ENCODE data around the genes KIAA1217 and PRTFDC1.

DNA sequence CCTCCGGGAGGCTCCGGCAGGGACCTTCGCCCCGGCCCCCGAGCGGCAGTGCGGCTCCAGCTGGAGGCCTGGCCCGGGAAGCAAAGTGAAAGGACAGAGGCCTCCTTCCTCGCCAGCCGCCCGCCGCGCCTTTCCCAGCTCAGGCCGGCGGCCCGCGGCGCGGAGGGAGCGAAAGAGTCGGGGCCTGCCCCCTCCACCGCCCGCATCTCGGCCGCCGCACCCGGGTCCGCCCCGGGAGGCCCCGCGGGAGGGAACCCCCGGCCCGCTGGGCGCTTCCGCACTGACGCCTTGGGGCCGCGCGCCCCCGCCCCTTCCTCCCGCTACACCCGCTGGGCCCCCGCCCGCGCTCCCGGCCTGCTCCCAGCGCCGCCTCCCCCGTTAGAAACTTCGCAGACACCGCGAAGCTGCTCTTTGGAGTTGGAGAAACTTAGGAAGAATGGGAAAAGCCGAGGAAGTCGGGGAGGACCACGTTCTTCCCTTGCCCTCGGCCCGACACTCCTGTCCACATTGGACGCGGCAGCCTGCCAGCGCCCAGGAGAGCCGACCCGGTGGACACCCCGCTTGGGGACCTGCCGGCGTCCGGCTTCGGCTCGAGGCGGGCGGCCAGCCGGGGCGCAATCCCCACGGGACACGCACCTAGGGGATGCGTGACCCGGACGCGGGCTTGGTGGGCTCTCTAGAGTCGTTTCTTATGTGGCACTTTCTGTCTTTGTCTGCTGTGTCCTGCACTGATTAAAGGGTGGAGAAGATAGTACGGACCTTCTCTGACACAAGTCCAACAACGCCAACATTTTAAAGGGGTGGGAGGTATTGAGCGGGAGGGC is 4.3 kb upstream of the SPAG6 start:
- PRO-cap, 2 experiments = peak in 2 of 2 experiments; most common plus-strand start position 137 of the sequence (in 1); most common minus-strand start position 282 of the sequence (in 1)
- RAMPAGE, long total RNA, 4 experiments = no peak in any of the 4 experiments

DNA sequence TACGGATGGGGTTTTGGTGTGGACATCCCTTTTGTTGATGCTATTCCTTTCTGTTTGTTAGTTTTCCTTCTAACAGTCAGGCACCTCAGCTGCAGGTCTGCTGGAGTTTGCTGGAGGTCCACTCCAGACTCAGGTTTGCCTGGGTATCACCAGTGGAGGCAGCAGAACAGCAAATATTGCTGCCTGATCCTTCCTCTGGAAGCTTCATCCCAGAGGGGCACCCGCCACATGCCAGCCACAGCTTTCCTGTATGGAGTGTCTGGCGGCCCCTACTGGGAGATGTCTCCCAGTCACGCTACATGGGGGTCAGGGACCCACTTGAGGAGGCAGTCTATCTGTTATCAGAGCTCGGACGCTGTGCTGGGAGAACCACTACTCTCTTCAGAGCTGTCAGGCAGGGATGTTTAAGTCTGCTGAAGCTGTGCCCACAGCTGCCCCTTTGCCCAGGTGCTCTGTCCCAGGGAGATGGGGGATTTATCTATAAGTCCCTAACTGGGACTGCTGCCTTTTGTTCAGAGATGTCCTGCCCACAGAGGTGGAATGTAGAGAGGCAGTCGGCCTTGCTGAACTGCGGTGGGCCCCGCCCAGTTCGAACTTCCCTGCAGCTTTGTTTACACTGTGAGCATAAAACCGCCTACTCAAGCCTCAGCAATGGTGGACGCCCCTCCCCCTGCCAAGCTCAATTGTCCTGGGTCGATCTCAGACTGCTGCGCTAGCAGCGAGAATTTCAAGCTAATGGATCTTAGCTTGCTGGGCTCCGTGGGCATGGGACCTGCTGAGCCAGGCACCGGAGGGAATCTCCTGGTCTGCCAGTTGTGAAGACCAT is 168.3 kb downstream of the SPAG6 start:
- PRO-cap, 2 experiments = no peak in any of the 2 experiments
- RAMPAGE, long total RNA, 4 experiments = no peak in any of the 4 experiments

GRCh38 chr10:22550379-22551063 is 163.9 kb downstream of the PIP4K2A start:
- PRO-cap, 2 experiments = no peak in any of the 2 experiments
- RAMPAGE, long total RNA, 4 experiments = no peak in any of the 4 experiments

DNA sequence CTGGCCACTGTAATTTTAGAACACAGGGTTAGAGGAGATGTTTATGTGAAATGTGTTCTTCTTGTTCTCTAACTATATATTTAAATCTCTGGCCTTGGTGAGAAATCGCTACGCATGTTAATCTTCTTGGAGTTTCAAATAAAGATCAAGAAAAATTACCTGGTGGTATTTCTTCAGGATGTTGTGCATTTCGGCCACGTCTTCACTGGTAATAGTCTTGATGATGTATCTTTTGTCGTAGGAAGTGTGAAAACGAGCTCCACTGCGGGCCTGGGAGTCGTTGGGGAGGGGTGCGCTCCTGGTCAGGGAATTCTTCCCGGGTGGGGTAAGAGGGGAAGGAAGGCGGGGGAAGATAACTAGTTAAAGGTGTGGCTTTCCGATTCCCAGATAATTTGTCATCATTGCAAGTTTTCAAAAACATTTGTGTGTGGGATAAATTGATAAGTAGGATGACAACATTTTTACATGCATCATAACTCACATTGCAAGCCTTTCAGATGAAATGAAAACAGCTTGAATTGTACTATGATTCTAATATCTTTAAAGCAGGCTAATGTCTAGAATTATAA is 122.8 kb downstream of the PIP4K2A start:
- PRO-cap, 2 experiments = no peak in any of the 2 experiments
- RAMPAGE, long total RNA, 4 experiments = no peak in any of the 4 experiments

- PRO-cap, 2 experiments = no peak in any of the 2 experiments
- RAMPAGE, long total RNA, 4 experiments = no peak in any of the 4 experiments
Measured at GRCh38 chr10:22630365-22631222, 83.8 kb downstream of the PIP4K2A start.

- PRO-cap, 2 experiments = no peak in any of the 2 experiments
- RAMPAGE, long total RNA, 4 experiments = no peak in any of the 4 experiments
Measured at GRCh38 chr10:23056042-23056430, 39.3 kb upstream of the MSRB2 start.

DNA sequence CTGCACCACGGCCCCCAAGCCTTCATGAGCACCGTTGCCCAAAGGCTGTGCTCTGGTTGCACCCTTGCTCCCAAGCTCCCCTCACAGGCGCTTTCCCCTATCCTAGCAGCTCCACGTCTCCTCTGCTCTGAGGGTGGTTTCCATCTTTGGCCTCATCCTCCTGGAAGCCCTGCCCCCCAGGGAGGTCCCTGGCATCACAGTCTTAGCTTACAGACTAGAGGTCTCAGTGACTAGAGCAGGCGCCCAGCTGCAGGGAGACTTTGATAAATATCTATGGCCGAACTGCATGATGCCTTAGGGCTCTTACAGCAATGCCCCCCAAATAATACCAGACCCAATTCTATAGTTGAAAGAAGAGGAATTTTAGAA is 6.4 kb upstream of the KIAA1217 start:
- PRO-cap, 2 experiments = peak in 1 of 2 experiments; most common minus-strand start position 124 of the sequence (in 1)
- RAMPAGE, long total RNA, 4 experiments = no peak in any of the 4 experiments

GRCh38 chr10:24208650-24209863 is at the start of gene KIAA1217:
TSS of gene KIAA1217 (plus strand) at chr10:24209138.
- PRO-cap, 2 experiments = peak in 2 of 2 experiments; most common plus-strand start chr10:24208961 (in 2); most common minus-strand start chr10:24208771 (in 1)
- RAMPAGE, long total RNA, 4 experiments = start-site peak on the plus strand in 4 of 4 experiments, at chr10:24208909-24209178 at its widest, 25 to 217 reads per replicate

GRCh38 chr10:24238486-24239699 is 30.0 kb downstream of the KIAA1217 start:
- PRO-cap, 2 experiments = no peak in any of the 2 experiments
- RAMPAGE, long total RNA, 4 experiments = start-site peak on the plus strand in 2 of 4 experiments, at chr10:24239126-24239219 at its widest, 29 to 32 reads per replicate

GRCh38 chr10:24416222-24416644 is 207.3 kb downstream of the KIAA1217 start:
- PRO-cap, 2 experiments = no peak in any of the 2 experiments
- RAMPAGE, long total RNA, 4 experiments = no peak in any of the 4 experiments

GRCh38 chr10:24451369-24451786 is 242.4 kb downstream of the KIAA1217 start:
- PRO-cap, 2 experiments = peak in 1 of 2 experiments; most common minus-strand start chr10:24451452 (in 1)
- RAMPAGE, long total RNA, 4 experiments = no peak in any of the 4 experiments

- PRO-cap, 2 experiments = no peak in any of the 2 experiments
- RAMPAGE, long total RNA, 4 experiments = start-site peak on the plus strand in 2 of 4 experiments, at chr10:24543027-24543921 at its widest, 27 to 163 reads per replicate
Measured at GRCh38 chr10:24543233-24544201, 180.2 kb downstream of the ARHGAP21 start.

- PRO-cap, 2 experiments = no peak in any of the 2 experiments
- RAMPAGE, long total RNA, 4 experiments = no peak in any of the 4 experiments
Measured at GRCh38 chr10:24722429-24722496, 1.4 kb downstream of the ARHGAP21 start.

- PRO-cap, 2 experiments = no peak in any of the 2 experiments
- RAMPAGE, long total RNA, 4 experiments = no peak in any of the 4 experiments
Measured at GRCh38 chr10:24869594-24869853, 82.9 kb downstream of the PRTFDC1 start.

DNA sequence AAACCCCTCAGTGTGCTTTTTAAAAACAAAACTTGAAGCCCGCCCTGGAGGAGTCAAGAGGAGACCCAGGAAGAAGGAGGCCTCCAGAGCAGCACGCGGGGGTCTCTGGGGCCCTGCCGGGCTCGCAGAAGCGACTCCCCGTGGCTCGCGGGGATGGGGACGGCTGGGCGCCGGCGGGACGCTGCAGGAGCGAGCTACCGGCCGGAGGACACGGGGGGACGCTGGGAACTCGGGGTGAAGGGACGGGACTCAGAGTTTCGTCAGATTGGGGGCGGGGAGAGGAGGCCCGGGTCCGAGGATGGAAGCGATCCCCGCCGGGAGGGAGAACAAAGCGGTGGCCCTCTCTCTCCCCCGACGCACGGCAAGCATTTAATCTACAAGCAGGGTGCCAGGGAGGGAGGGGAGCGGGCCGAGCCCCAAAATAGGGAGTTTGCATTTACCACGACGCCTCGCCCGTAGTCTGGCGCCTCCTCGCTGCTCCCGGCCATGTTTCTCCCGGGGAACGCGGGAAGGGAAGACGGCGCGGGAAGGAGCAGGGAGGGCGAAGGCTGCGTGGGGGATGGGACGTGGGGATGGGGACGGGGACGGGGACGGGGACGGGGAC is at the start of gene PRTFDC1:
TSS of gene PRTFDC1 (minus strand) at position 519 of the 604 bp plus-strand sequence.
- PRO-cap, 2 experiments = peak in 1 of 2 experiments; most common plus-strand start position 263 of the sequence (in 1)
- RAMPAGE, long total RNA, 4 experiments = start-site peak on the minus strand in 3 of 4 experiments, centred at positions 508 to 513 of the sequence, 5 to 19 reads per replicate

- PRO-cap, 2 experiments = no peak in any of the 2 experiments
- RAMPAGE, long total RNA, 4 experiments = no peak in any of the 4 experiments
Measured at GRCh38 chr10:24962928-24963143, 10.4 kb upstream of the PRTFDC1 start.

GRCh38 chr10:26212186-26212385 is 4.5 kb upstream of the GAD2 start:
- PRO-cap, 2 experiments = no peak in any of the 2 experiments
- RAMPAGE, long total RNA, 4 experiments = no peak in any of the 4 experiments

DNA sequence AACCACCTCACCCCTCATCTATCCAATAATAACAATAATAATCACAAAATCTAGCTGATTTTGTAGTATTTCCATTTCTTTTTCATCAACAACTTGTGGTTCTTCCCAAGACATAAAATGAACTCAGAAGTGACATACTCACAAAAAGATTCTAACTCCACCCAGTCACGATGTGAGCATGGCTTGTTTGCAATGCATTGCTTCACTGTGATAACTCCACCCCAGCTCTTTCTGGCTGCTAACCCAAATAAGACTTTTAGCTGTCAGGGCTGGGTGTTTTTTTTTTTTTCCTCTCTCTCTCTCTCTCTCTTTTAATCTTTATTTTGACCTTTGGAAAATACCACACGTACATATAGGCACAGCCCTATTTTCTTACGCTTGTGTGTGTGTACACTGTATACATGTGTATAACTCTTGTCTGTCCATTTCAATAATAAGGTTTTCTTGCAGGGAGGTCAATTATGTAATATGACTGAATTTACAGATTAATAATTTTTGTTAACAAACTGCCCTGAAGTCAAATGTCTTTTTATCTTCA is 48.9 kb downstream of the APBB1IP start:
- PRO-cap, 2 experiments = peak in 1 of 2 experiments; most common minus-strand start position 125 of the sequence (in 1)
- RAMPAGE, long total RNA, 4 experiments = no peak in any of the 4 experiments

GRCh38 chr10:26500598-26501329 is 62.6 kb downstream of the APBB1IP start:
- PRO-cap, 2 experiments = no peak in any of the 2 experiments
- RAMPAGE, long total RNA, 4 experiments = no peak in any of the 4 experiments

DNA sequence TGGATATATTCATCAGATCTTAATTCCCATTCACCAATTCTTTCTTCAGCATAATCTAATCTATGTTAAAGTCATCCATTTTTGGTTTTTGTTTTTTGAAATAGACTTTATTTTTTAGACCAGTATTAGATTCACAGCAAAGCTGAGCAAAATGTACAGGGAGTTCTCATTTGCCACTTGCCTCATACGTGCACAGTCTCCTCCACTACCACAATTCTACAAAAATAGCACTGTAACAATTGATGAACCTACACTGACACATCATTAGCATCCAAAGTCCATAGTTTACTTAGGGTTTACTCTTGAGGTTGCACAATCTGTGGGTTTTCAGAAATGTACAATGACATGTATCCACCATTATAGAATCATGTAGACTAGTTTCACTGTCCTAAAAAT is 125.9 kb upstream of the PDSS1 start:
- PRO-cap, 2 experiments = no peak in any of the 2 experiments
- RAMPAGE, long total RNA, 4 experiments = no peak in any of the 4 experiments